Neutrophil (primary cell): ENCODE results near the gene GPR31.

GRCh38 chr6:164396211-164396745, 913.1 kb downstream of the C6orf118 start:
- PRO-cap = no peak

GRCh38 chr6:164401966-164402416, 907.4 kb downstream of the C6orf118 start:
- PRO-cap = no peak

GRCh38 chr6:164440251-164440598, 869.2 kb downstream of the C6orf118 start:
- PRO-cap = no peak

- PRO-cap = no peak
Measured at GRCh38 chr6:164827396-164828003, 481.9 kb downstream of the C6orf118 start.

GRCh38 chr6:165573621-165574088, 89.4 kb downstream of the PDE10A start:
- PRO-cap = no peak

DNA sequence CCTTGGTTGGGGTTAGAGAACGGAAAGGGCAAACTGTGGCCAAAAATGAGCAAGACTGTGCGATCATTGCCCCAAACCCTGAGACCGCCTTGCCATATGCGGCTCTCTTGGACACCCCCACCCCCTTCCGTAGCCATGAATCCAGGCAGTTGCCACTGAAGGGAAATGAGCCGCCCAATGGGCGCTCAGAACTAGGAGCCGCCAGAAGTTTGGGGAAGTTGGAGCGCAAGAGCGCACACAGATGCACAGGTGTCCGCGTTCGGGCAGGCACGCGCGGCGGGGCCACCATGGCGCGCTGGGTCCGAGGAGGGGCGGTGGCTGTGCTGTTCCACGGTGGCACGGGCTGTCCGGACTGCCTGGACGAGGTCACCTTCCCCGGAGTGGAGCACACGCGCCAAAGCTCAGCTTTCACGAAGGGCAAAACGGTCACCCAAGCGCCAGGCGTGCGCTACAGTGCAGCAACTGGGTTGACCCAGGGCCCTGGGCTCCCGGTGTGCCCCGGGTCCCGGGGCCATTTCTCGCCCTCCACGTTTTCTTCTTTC, 765 bp upstream of the PDE10A start:
- PRO-cap = no peak

DNA sequence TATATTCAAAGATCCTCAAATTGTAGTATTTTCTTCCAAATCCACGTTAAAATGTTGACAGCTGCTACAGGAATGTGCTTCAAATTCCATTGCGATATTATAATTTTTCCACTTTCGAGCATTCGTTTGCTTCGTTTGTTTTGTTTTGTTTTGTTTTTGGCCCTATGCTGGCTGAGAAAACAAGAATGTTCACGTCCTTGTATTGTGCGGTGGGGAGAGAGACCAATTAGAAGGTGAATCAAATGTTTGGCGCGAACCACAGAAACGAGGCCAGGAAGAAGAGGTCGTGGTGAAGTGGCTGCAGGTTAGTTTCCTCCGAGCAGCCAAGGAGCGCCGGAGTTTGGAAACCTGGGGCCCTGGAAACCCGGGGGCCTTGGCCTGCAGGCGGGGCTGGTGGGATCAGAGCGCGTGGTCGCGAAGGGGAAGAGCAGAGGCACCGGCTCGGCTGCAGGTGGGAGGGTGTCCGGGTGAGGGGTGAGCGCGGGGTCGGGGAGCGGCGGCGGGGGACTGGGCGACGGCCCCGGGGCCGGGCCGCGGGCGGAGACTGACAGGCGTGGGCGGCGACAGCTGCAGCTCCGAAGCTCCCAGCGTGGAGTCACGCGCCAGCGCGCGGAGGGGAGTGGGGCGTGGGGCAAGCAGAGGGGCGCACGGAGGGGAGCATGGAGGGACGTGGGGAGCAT, 141.4 kb upstream of the PDE10A start:
- PRO-cap = no peak

DNA sequence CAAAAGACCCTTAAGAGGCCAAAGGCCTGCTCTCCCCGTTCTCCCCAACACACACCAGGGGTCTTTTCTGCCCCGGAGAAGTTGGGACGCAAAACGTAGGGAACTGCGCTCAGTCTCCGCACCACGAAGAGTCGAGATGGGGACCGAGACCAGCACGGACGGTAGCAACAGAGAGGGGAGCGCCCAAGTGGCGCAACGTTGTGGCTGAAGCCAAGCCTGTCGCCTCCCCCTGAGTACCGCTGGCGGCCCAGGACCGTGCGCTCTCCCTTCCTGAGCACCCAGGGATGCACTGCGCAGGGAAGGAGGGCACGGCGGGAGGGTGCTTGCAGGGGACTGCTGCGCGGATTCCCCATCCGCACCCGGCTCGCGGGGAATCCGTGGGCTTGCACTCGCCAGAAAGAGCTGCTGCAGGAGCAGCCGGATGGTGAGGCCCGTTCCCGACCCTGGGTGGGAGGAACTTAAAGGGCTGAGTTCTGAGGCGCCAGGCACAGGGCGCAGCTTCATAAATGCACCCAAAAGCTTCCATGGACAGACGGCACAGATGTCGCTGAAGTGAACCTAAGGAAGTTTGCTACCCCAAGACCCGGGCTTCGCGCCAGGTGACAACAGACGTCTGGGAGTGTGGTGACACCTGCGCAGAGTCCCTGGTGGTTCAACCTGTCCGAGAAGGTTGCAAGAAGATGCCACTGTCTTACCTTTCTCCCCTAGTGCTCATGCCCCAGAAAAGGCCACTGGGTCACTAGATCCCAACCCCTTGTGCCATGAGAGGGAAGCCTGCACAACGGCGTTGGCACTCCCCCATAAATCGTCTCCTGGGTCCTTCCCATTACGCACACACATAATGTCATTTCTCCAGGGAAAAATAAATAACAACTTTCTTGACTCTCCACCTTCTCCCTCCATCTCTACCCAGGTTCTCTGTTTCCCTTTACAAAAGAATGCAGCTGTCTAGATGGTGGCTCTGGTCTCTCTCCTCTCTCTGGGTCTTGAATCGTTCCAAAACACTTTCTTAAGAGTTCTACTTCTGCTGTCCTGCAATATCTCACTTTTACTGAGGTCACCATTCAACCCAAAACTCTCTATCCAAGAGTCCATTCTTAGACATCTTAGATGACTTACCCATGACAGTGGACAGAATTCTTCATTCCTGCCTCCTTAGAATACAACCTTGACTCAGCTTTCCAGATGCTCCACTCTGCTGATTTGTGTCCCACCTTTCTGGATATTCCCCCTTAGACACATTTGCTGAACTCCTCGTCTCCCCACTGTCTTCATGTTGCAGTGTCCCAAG, 178.5 kb downstream of the TBXT start:
- PRO-cap = no peak

GRCh38 chr6:166097137-166097544, 70.5 kb downstream of the TBXT start:
- PRO-cap = no peak

DNA sequence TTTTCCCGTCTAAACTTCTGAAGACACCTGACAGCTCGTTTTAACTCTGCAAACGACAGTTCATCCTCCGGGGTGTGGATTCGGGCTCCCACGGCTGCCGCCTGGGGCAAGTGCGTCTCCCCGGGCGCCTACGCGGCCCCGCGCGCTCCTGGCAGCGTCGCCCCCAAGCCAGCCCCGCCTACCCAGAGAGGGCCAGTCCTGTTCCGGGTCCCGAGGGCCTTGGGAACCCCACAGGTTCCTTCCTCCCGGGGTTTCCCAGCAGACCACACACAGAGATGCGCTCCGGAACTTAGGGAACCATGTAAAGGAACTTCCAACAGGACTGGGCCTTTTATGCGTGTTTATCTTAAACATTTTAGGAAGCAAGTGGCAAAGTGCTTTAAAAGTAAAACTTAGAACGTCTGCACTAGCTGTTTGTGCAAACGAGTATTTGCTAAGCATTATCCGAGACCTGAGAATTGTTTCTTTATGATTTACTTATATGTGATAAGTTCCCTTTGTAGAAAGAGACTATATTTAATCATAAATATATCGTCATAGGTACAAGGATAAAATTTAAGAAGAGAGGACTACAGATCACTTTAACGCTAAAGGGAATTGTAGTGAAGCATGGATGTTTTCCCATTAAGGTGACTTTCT, 54.2 kb downstream of the PRR18 start:
- PRO-cap = no peak

DNA sequence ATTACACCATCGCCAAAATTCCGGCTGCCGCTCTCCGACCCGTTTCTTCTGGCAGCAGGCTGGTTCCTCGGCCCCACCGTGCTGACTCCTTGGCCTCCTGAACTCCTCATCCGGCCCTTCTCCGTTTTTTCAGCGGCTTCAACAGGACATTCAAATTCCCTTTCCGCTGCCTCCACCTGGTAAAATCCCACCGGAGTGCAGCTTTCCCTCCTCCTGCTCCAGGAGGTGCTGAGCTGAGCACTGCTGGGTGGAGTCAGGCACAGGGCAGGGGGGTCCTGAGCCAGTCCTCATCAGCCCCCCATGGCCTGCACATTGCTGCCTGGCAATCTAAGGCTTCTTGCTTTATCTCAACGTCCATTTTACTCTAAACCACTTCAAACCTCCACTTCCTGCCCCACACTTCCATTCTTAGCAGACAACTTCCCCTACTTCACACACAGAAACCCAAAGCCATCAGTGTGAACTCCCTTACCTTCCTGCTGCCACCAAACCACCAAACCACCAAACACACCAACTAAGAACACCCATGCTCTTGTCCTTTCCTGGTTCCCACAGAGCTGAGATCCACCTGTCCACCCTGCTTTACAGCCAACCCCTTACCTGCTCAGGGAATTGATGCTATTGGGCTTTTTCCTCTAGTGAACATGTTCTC, 8.8 kb downstream of the SFT2D1 start:
- PRO-cap = no peak

DNA sequence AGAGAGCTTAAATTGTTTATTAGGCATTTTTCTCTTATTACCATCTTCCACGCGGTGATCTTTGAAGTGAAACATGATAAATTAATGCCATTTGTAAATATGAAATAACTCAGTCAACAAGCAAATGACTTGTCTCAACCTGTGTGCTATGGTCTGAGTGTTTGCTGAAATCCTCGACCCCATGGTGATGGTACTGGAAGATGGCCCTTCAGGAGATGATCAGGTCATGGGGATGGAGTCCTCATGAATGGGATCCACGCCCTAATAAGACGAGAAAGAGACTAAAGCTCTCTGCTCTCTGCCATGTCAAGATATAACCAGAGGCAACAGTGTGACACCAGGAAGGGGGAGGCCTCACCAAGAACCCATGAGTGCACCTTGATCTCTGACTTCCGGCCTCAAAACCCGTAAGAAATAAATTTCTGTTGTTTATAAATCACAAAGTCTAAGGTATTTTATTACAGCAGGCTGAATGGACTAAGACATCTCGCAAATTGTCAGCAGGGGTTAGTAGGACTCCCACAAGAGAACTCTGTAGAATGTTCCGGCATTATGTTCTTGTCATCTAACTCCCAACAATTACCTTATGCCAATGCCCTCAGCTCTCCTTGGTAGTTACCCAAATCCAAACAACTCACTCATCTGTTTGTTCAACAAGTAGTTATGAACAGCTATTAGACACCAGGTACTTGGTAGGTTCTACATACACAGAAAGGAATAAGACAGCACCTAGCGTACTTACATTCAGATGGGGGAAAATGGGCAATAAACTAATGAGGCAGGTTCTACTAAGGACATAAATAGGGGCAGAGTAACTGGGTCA, 4.5 kb downstream of the SFT2D1 start:
- PRO-cap = no peak

GRCh38 chr6:166339283-166339727, 3.0 kb downstream of the SFT2D1 start:
- PRO-cap = no peak

- PRO-cap = no peak
Measured at GRCh38 chr6:166418860-166419118, 36.0 kb upstream of the MPC1 start.

DNA sequence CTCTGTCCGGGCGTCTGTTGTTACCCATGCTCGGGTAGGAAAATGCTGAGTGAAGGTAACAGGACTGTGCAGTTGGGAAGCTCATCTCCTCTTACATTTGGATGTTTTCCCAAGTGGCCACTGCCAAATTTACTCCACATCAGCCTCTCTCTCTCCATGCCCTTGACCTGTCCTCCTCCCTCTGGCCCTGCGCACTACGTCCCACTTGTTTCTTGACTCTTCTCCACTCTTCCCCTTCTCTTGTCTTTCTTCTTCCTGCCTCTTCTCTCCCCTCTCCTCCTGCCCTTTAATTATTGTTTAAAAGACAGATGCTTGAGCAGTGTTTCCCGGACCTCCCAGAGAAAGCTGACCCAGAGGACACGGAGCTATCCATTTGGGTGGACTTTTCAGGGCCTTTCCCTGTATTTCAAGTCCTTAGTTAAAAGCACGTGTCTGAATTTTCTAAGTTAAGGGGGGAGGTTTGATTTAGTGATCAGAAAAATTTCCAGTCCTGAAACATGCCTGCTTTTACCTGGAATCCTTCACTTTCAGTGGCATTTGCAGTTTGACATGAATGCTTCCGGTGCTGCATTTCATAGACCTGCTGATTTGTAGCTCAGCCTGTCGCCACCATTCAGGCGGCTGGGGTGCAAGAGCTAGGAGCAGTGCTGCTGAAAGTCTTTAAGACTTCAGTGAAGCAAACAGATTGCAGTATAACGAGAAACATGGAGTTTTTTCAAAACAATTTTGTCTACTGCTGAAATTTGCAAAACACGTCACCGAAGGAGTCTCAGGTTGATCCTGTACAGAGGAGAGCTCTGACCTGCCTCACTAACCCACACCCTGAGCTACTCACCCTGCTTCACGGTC, 14.2 kb downstream of the RPS6KA2 start:
- PRO-cap = no peak

DNA sequence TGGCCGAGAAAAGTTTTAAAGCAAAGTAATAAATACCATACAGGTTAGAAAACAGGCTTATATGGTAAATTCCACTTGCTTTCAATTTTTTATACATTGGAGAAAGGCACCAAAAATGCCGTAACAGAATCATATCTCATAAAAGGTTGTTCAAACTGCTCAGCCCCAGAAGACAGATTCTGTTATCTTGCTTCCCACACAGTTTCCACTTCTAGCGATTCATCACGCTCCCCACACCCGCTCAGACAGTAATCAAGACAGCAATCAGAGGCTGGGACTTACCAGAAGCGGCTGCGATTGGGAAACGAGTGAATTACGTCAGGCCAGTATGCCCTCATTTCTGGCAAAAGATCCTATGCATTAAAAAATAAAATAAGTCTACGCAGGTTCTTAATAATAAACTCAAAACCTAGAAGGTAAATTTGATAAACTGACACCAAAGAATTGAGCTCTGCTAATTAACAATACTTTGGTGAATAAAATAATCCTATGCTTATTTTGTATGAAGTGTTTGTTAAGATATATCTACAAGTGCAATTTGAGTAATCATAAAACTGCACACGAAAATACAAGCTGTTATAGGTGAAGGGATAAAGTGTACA, 13.5 kb downstream of the RNASET2 start:
- PRO-cap = no peak

- PRO-cap = no peak
Measured at GRCh38 chr6:167125449-167125952, 2.6 kb downstream of the CCR6 start.

- PRO-cap = no peak
Measured at GRCh38 chr6:167157912-167158248, at the start of gene GPR31. GPR31 (minus strand) TSS chr6:167157980.

- PRO-cap = no peak
Measured at GRCh38 chr6:167163392-167164295, 5.9 kb upstream of the GPR31 start.

- PRO-cap = no peak
Measured at GRCh38 chr6:167266226-167266792, 24.8 kb upstream of the UNC93A start.